Foreskin keratinocyte (primary cell): ENCODE results near the gene MCM3.

- RAMPAGE, total RNA = start-site peak on the minus strand at chr6:52284707-52284746, 310 and 165 reads in 2 replicates
Observed at GRCh38 chr6:52283965-52285213, at the start of gene MCM3. Gene MCM3, minus strand, starts transcription at chr6:52284742.

GRCh38 chr6:52306983-52307620 lies 22.6 kb upstream of the MCM3 start:
- RAMPAGE, total RNA = no peak

GRCh38 chr6:52496673-52496979 lies 76.5 kb downstream of the EFHC1 start:
- RAMPAGE, total RNA = no peak

DNA sequence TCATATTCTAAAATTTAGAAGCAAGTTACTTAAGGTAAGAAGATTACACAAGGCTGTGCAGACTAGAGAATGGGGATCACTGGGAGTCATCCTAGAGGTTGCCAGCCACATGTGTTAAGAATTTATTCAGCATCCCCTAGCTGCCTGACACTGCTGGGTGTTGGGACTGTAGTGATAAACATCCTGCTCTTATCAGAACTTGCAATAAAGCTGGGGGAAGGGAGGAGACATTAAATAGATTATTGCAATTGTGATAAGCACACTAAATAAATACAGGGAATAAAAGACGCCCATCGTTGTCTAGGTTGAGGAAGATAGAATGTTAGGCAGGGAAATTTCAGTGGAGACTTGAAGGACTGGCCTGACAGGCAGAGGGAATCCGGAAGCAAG lies 33.1 kb upstream of the TRAM2 start:
- RAMPAGE, total RNA = no peak

- RAMPAGE, total RNA = no peak
Observed at GRCh38 chr6:52664317-52665389, 6.3 kb upstream of the TMEM14A start.

DNA sequence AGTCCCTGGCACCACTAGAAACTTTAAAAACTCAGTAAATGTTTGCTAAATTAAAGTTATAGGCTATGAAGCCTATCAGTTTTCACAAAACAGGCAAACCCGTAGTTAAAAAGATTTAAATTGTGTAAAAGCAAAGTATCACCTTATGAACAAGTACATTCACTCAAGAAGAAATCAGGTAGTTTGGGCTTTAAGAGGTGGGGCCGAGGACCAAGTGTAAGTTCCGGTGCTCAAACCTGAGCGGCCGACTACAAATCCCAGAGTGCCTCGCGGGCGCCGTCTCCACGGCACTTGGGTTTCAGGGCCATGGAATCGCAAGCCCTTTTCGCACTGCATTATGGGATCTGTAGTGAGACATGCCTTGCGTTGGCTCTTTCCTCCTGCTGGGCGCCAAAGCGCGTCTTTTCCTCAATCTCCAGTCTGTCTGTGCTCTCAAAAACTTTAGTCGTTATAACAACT lies 590 bp upstream of the FBXO9 start:
- RAMPAGE, total RNA = no peak

- RAMPAGE, total RNA = no peak
Observed at GRCh38 chr6:53066206-53066737, 1.1 kb downstream of the FBXO9 start.

GRCh38 chr6:53112316-53112868 lies 36.2 kb downstream of the GCM1 start:
- RAMPAGE, total RNA = no peak

DNA sequence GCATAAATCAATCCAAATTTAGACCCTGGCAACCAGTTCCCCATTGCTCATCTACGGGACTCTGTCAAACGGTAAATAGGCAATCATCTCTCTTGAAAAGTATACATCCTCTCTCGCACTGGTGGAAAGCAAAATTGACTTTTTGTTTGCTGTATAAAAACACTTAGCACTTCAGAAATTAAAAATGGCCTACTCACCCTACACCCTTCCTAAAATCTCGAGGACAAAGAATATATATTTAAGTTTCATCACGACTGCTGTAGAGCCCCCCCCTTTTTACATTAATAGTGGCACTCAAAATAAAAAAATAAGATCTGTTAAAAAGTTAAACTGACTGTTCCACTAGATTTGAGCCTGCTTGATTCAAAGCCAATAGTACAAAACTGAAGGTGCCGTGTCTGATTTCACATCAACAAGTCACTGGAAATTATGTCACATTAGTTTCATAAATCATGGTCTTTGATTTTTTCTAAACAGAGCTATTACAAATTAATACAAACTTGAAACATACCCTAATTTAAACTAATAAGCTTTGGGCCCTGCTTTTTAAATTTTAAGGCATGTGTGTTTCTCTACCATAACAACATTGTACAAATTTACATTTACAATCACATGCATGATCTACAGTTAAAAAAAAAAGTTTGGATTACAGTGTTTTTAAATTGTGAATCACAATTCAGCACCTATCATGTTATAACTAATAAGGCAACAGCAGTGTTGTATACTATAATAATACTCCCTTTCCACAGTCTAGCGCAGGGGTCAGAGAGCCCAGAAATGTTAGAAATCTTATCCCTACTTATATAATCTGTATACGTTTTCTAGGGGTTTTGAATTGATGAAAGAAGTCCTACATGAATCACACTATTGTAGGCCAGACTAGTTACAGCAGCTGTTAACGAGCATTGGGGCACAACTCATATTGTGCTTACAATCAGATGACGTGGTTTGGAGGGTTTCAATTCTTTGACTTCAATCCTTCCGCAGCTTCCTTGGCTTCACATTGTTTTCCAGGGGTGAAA lies 80.3 kb downstream of the ELOVL5 start:
- RAMPAGE, total RNA = no peak

DNA sequence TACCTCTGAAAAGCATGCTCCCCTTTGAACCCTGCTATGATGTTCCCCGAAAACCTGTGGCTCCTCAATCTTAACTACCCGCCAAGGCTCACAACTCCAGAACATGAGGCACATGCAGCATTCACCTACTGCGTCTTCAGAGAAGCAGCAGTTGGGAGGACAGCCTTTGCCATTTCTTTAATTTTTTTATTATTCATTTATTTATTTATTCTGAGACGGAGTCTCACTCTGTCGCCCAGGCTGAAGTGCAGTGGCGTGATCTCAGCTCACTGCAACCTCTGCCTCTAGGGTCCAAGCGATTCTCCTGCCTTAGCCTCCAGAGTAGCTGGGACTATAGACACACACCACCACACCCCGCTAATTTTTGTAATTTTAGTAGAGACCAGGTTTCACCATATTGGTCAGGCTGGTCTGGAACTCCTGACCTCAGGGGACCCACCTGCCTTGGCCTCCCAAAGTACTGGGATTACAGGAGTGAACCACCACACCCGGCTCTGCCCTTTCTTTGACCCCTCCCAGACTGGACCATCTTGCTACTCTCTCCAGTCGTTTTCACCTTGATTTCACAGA lies 55.5 kb downstream of the ELOVL5 start:
- RAMPAGE, total RNA = no peak

- RAMPAGE, total RNA = no peak
Observed at GRCh38 chr6:53375938-53376255, 27.1 kb upstream of the ELOVL5 start.

- RAMPAGE, total RNA = no peak
Observed at GRCh38 chr6:53493310-53493852, 51.5 kb downstream of the GCLC start.

DNA sequence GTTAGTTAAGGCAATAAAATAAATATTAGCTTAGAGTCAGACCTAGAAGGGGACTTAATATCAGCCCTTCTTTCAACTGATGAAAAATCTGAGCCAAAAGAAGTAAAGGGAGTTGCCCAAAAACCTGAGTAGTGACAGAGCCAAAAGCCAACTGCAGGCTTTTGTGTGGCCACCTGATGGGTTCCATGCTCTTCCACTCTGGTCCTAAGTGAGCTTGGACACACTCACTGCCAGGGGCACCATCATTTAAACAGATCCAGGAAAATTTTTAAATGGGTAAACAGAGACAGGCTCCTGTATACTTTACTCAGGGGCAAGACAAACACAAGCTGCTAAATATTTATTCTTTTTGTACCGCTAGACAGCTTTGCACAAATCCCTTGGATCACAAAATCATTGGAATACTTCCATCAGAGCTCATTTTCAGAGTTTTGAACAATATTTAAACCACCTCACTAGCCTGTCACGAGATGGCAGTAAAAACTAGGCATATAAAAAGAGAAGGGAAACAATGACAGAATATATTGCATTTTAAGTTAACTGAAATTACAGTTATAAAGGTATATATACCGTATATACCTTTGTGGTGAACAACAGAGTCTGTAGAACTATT lies 31.4 kb downstream of the GCLC start:
- RAMPAGE, total RNA = no peak

GRCh38 chr6:53544088-53544234 lies 940 bp downstream of the GCLC start:
- RAMPAGE, total RNA = no peak

DNA sequence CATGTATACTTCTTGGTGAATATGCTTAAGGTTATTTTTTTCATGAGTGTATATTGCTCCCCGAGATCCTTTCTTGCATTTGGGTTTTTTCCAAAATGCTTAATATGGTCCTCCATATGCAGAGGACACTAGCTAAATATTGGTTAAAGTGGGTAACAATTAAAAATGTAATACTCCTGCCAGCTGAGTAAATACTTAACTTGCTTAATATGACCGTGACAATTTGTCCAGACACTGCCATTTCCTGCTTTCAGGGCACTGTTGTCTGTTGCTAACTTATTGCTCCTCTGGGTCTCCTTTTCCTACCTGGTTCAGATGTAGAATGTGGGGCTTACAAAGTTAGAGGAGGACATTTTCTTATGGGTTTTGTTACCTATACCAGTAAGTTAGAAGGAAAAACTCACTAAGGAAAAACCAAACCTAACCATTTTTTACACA lies 46.6 kb downstream of the KLHL31 start:
- RAMPAGE, total RNA = no peak

GRCh38 chr6:53691524-53691877 lies 25.9 kb upstream of the KLHL31 start:
- RAMPAGE, total RNA = no peak

- RAMPAGE, total RNA = no peak
Observed at GRCh38 chr6:53905850-53906639, 111.2 kb downstream of the LRRC1 start.

- RAMPAGE, total RNA = no peak
Observed at GRCh38 chr6:53918858-53919285, 124.1 kb downstream of the LRRC1 start.

DNA sequence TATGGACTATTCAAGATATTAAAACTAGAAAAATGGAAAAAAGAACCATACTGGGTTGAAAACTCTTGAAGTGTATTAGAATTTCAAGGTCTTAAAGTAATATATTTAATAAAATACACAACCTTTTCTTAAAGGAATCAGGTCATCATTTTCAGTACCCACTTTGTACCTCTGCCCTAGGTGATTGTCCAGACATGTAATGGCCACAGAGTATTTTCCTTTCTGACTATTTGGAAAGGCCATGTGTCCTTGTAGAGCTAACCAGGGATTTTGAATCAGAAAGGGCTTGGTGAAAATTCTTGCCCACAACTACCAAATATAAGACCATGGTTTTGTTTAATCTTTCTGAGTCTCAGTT lies 91.4 kb upstream of the MLIP start:
- RAMPAGE, total RNA = no peak

- RAMPAGE, total RNA = no peak
Observed at GRCh38 chr6:54072887-54073458, 38.3 kb upstream of the MLIP start.